Subcutaneous adipose tissue (tissue), 3 donors: Measurements from ENCODE around the gene NUP133.

DNA sequence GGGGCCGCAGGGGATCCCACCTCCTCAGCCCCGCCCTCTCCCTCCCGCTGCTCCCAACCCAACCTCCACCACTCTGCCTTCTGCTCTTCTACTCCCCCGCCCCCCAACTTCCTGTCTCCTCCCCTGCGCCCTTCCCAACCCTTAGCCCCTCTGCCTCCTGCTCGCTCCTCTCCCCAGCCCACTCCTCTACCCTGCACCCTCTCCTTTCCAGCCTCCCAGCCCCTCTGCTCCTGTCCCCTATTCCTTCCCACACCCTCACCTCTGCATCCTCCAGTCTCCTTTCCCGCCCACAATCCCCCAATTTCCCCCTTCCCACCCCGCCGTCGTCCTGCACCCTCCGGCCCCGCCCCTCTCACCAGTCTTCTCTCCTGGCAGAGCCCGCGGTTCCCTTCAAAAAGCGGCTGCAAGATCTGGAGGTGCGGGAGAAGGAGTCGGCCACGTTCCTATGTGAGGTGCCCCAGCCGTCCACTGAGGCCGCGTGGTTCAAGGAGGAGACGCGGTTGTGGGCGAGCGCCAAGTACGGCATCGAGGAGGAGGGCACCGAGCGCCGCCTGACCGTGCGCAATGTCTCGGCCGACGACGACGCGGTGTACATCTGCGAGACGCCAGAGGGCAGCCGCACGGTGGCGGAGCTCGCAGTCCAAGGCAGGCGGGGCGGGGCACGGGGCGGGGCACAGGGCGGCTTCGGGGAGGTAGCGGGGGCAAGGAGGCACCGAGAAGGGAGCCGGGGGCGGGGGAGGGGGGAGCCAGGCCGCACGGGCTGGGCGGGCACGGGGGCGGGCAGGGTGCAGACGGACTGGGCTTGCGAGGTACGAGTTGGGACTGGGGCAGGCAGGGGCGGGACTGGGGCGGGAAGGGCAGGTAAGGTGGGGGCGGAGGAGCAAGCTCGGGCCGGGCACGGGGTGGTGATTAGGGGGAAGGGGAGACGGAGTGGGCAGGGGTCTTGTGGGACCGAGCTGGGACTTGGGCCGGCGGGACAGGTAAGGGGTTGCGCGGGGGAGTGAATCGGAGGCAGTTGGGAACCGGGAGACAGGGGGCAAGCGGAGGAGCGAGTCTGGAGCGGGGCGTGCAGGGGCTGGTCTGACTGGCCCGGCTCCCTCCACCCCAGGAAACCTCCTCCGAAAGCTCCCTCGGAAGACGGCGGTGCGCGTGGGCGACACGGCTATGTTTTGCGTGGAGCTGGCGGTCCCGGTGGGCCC lies 5.6 kb downstream of the OBSCN start:
- PRO-cap = no peak
- RAMPAGE, long total RNA, 3 experiments = no peak in any of the 3 experiments

DNA sequence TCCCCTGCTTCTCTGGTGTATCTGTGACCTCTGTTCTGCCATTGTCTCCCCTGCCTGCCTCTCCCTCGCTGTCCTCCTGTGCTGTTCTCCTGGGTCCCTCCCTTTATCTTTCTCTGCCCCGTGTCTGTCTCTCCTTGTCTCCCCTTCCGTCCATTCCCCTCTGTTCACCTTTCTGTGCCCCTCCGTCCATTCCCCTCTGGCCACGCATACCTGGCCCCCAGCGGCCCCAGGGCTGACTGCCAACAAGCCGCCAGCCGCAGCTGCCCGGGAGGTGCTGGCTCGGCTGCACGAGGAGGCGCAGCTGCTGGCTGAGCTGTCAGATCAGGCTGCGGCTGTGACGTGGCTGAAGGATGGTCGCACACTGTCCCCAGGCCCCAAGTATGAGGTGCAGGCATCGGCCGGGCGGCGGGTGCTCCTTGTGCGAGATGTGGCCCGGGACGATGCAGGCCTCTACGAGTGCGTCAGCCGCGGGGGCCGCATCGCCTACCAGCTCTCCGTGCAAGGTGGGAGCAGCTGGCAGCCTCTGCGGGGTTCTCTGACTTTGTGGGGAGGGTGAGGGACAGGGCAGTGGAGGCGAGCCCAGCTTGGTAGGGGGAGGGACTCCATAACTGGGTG lies 8.5 kb downstream of the OBSCN start:
- PRO-cap = no peak
- RAMPAGE, long total RNA, 3 experiments = no peak in any of the 3 experiments

DNA sequence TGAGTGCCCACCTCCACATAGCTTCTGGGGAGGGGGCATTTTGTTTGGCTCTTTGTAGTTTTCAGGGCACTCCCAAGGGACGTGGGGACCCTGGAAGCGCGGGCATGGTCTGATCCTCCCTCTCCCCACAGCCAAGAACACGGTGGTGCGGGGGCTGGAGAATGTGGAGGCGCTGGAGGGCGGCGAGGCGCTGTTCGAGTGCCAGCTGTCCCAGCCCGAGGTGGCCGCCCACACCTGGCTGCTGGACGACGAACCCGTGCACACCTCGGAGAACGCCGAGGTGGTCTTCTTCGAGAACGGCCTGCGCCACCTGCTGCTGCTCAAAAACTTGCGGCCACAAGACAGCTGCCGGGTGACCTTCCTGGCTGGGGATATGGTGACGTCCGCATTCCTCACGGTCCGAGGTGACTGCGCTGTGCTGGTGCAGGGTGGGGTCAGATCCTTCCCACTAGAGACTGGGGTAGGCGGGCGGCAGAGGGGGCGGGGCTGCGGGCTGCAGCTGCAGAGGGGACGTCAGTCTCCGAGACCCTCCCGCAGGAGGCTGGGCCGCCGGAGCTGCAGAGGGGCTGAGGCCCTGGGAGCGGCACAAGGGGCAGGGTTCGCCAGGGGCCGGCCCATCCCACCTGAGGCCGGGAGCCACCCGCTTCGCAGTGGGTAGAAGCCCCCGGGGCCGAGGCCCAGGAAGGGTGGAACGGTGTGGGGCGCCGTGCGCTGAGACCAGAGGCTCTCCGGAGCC lies 90.8 kb downstream of the TRIM11 start:
- PRO-cap = no peak
- RAMPAGE, long total RNA, 3 experiments = no peak in any of the 3 experiments

DNA sequence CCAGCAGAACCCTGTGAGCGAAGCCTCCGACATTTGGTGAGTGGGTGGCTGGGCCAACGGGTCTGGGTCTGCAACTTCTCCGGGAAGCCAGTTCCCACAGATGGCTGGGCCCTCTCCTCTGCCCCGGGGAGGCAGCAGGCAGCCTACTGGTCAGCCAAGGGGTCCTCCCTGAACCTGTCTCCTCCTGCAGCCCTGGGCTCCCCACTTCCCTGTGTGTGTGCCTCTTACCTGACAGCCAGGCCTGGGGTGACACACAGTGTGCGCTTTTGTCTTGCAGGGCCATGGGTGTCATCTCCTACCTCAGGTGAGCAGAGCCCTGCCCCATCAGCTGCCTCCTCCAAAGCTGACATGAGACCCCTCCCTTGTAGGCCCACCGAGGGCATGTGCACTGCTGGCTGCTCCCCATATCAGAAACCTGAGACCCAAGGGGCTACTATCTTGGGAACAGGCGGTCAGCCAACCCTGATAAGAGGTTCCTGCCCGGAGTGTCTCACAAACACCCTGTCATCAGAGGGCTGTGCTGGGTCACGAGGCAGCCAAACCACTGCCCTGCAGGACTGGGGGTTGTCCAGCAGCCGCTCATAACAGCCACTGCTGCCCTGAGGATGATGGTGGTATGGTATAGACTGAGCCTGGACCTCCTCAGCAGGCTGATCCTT lies 37.6 kb downstream of the TRIM11 start:
- PRO-cap = no peak
- RAMPAGE, long total RNA, 3 experiments = no peak in any of the 3 experiments

- PRO-cap = unidirectional peak, plus-strand start at chr1:228375244
- RAMPAGE, long total RNA, 3 experiments = no peak in any of the 3 experiments
Measured at GRCh38 chr1:228374678-228375318, 31.8 kb downstream of the TRIM11 start.

GRCh38 chr1:228379204-228379586 lies 27.4 kb downstream of the TRIM11 start:
- PRO-cap = no peak
- RAMPAGE, long total RNA, 3 experiments = no peak in any of the 3 experiments

DNA sequence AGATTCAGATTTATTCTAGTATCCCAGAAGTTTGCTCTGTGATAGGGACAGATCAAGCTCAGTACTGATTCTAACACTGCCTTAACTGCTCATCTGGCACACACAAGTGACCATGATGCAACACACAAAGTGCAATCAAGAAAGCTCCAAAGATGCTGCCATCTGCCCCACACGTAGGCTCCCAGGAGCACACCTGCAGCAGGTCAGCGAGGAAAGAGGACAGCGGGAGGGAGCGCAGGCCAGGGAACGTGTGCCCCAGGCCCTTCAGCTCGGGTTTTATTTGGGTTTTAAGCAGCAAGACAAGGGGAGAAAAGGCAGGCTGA lies 1.4 kb downstream of the TRIM11 start:
- PRO-cap = no peak
- RAMPAGE, long total RNA, 3 experiments = no peak in any of the 3 experiments

GRCh38 chr1:228459164-228459726 lies 1.3 kb downstream of the H2BC26 start:
- PRO-cap = no peak
- RAMPAGE, long total RNA, 3 experiments = no peak in any of the 3 experiments

DNA sequence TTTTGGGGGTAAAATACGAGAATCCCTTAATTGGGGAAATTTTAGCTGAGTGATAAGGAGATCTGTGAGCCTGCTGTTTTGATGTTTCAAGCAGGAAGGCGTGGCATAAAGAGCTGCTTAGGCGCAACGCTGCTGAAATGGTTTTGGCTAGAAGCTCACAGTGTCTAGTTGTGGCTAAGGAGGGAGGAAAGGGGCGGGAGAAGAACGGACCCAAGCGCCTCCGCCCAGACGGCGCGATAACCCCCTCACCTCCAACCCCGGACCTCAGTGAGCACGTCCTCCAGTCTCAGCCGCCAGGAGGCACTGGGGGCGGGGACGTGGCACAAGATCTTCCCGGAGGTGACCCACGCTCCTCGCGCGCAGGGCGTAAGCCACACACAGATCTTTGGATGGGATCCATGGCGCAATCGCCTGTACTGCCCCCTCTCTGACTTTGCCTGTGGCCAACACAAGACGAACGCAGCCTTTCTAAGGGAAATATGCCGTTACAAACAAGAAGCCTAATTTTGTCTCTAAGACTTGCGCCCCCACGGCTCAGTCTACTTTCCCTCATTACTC lies 5.7 kb downstream of the H2BC26 start:
- PRO-cap = no peak
- RAMPAGE, long total RNA, 3 experiments = no peak in any of the 3 experiments

DNA sequence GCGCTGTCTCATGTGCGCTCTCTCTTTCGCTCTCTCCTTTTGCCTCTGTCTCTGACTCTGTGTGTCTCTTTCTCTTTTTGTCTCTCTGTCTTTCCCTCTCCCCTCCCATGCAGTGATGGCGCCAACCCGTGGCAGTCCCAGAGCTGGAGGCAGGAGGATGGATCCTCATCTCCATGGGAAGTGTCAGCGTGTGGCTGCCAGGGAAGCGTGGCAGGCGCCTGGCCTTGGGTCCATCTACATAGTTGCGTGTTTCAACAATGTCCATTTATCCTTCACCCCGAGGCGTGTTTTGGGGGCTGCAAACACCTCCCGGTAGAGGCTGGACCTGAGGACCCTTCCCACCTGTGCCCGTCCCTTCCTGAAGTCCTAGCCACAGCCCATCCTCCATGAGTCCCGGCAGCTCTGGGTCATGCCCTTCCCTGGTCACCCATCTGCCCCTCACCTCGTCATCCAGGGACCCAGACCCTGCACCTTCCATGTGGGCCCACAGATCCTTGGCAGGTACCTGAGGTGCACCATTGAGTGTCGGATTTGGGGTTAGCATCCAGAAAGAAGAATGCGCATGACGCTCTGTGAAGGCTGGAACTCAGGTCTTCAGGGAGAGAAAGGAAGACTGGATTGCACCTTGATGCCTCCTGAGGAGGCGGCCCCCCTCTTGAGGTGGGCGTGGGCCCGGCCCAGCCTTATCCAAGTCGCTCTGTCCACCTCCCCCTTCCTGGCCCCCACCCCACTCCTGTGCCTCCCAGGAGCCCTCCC lies 6.8 kb downstream of the RNF187 start:
- PRO-cap = no peak
- RAMPAGE, long total RNA, 3 experiments = no peak in any of the 3 experiments

GRCh38 chr1:228500847-228501623 lies 13.9 kb downstream of the RNF187 start:
- PRO-cap = no peak
- RAMPAGE, long total RNA, 3 experiments = no peak in any of the 3 experiments

DNA sequence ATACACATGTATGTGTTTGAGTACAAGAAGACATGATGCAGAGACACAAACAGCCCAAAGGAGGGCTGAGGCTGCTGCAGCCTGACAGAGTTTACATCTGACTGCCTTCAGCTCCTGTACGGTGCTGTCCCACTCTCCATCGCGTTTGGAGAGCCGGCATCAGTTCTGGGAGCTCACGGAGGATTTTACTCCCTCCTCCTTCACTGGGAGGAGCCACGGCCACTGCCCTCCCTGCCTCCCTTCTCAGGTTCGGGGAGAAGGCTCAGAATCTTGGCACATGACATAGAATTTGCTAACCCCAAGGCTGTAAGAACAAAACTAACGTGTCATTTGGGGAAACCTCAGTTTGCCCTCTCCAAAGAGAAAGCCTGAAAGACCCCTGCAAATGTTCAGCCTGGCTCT lies 98.5 kb downstream of the RHOU start:
- PRO-cap = no peak
- RAMPAGE, long total RNA, 3 experiments = no peak in any of the 3 experiments

DNA sequence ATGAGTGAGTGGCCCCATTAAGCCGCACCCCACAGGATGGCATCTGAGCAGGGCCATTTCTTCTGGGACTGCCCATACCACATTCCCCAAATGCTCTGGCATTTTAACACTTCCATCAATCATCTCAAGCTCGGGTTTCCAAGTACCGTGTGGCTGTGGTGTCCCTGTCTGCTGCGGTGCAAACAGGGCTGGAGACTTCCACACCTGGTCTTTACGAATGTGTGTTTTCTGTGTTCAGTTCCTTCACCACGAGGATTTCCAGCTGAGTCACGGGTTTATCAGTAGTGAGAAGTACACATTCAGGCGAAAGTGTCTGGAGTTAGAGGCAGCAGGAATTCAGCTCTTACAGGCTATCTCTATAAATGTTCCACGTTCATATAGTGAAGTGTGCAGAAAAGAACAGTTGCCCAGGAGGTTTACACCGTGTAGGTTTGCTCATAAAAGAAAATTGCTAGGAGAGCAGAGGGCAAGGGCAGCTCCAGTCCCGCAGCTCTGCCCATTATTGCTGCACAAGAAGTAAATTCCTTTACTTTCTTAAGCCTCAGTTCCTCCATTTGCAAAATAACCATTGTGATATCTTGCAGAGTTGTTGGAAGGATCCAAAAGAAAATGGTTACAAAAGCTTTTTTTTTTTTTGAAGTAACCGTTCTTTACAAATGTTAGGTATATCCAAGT lies 195.4 kb downstream of the RHOU start:
- PRO-cap = no peak
- RAMPAGE, long total RNA, 3 experiments = no peak in any of the 3 experiments

DNA sequence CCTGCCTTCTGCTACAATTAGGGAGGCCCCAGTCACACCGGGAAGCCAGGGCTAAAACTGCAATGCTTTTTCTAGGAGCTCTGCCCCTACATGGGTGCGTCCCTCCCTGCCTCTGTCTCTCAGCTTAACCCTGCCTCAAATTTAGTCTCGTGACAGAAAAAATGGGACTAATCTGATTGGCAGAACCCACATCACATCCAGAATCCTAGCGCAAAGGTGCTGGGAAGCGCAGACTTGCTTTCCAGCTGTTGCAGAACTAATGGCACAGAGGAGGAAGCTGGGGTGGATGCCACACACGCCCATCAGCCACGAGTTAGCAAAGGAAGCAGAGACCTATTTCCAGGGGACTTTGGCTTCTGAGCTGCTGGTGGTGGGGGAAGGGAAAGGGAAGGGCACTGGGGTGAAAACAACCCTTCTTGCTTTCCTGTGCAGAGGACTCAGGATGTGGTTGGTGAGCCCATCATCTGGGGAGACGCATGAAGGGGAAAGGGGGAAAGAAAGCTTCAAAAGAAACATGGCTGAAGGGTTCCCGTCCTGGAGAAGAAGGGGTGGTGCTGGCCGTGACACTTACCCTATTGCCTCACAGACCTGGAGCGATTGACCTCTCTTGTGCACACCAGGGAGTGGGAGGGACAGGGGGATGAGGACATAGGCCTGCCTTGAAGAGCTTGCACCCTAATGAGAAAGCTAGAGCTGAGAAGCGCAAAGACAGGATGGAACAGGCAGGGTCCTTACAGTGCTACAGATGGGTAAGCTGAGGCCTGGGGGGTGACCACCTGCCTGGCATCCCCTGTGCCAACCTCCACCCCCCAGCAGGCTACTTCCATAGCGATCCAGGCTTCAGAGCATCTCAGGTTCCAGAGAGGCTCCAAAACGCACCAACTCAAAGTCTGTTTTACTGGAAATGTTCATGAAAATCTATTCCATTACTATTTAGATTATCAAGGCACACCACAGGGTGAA lies 140.8 kb upstream of the RAB4A start:
- PRO-cap = unidirectional peak, minus-strand start at position 126 of the sequence; bidirectional peak, plus-strand start at position 431 of the sequence, minus-strand start at position 258 of the sequence
- RAMPAGE, long total RNA, 3 experiments = no peak in any of the 3 experiments

GRCh38 chr1:229131386-229132062 lies 139.4 kb upstream of the RAB4A start:
- PRO-cap = no peak
- RAMPAGE, long total RNA, 3 experiments = no peak in any of the 3 experiments

- PRO-cap = no peak
- RAMPAGE, long total RNA, 3 experiments = no peak in any of the 3 experiments
Measured at GRCh38 chr1:229170648-229171335, 100.1 kb upstream of the RAB4A start.

- PRO-cap = no peak
- RAMPAGE, long total RNA, 3 experiments = no peak in any of the 3 experiments
Measured at GRCh38 chr1:229183661-229184659, 87.0 kb upstream of the RAB4A start.

DNA sequence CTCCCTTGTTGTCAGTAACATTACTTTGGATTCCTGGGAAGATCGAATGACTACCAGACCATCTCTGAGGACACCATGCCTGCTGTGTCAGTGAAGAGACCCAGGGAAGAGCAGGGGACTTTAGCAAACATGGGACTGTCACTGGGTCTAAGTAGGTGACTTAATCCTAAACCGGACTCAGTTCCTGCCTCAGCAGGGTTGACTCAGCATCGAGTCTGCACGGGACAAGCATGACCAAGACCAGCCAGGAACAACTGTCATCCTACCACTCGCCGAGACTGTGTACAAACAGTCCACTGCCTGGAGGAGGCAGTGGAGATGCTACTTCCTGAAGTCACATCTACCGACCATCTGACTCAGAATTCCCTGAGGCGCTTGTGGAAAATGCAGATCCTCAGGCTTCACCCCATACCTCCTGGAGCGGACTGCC lies 53.2 kb upstream of the RAB4A start:
- PRO-cap = no peak
- RAMPAGE, long total RNA, 3 experiments = no peak in any of the 3 experiments

DNA sequence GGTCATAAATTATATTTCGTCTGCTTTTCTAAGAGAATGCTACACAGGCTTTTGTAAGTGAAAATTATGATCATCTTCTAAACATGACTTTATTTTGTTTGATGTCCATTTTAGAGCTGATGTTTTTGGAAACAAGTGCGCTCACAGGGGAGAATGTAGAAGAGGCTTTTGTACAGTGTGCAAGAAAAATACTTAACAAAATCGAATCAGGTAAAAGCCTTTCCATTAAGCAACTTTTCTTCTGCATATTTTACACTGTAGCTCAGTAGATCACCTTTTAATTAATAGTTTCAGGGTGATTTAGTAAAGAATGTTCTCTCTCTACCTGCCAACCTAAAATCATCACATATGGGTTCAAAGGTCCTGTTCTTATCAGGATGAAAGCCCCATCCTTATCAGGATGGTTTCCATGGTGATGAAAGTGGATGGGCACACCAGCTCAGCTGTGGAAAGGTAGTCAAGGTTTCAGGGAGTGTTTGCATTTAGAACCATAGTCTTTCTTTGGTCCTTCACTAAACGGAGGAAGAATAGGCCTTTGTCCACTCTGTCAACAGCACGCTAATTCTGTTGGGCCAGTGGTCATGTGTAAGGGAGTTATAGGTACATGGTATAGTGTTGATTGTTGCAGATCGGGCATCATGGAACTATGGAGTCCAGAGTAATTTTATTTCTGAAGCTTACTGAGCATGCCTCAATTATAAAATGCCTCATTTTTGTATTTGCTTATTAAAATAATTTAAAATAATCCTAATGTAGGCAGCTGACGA lies 28.1 kb downstream of the RAB4A start:
- PRO-cap = no peak
- RAMPAGE, long total RNA, 3 experiments = no peak in any of the 3 experiments

- PRO-cap = bidirectional peak, plus-strand start at chr1:229508423, minus-strand start at chr1:229508298
- RAMPAGE, long total RNA, 3 experiments = start-site peak on the minus strand in 3 of 3 experiments, at chr1:229508293-229508343 at its widest, 23 to 220 reads per replicate
Measured at GRCh38 chr1:229507741-229508978, at the start of gene NUP133. Gene NUP133, minus strand, starts transcription at chr1:229508341.